ENCODE measurements around a stretch of chr15.

GRCh38 chr15:91455873-91457097 is 356.2 kb downstream of the SV2B start:
- RRBS, result no CpG with 5 or more reads among the region's 16 CpGs

DNA sequence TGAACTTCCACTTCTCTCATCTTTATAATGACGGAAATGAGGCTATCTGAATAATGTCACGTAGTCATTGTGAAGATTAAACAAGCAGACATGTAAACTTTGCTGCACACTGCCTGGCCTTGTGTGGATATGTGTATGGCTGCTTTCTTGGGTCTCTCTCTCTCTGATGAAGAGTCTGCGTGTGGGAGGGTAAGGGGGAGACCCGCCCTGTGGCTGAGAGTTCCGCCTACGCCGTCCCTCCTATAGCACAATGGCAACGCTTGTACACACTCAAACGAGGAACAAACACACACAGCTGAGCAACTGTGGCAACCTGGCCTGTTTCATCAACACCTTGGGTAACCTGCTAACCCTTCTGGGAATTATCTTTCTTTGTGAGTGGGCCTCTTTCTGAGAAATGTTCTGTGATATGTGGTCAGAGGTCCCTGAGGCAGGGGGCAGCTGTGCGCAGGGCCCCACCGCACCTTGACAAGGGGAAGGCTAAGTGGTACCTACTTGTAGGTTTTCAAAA is 369.9 kb downstream of the SV2B start:
- RRBS, result no CpG with 5 or more reads among the region's 11 CpGs

DNA sequence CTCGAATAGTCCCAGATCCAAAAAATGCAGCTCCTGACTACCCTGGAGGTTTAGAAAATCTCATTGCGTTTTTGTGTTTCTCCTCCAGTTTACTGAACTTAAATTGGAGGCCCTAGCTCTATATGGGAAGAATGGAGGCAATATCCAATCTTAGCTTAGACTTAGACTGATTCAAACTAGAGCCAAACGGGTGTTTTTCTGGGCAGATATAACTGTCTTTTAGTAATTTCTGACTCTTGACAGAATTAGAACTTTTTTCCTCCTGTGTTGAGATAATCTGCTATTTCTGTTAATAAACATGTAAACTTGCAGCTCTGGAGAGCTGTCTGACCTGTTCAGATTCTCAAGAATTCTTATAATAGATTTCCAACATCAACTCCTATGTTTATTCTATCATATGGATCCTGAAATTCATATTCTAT is 357.2 kb upstream of the SLCO3A1 start:
- RRBS, result no CpG with 5 or more reads among the region's 3 CpGs

GRCh38 chr15:91864498-91865251 is 11.2 kb downstream of the SLCO3A1 start:
- RRBS, result no CpG with 5 or more reads among the region's 10 CpGs

- RRBS, result no CpG with 5 or more reads among the region's 10 CpGs
Observed at GRCh38 chr15:91865458-91866066, 12.1 kb downstream of the SLCO3A1 start.

DNA sequence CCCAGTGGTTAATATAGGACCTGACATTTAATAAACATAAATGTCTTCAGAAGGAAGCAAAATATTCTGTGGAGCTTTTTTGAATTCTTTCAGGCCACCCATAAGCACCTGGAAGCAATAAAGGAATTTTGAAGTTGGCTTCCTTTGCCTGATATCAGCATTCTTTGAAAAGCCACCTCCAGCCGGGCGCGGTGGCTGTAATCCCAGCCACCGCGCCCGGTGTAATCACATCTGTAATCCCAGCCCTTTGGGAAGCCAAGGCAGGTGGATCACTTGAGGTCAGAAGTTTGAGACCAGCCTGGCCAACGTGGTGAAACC is 251.2 kb downstream of the SLCO3A1 start:
- RRBS, result no CpG with 5 or more reads among the region's 7 CpGs

DNA sequence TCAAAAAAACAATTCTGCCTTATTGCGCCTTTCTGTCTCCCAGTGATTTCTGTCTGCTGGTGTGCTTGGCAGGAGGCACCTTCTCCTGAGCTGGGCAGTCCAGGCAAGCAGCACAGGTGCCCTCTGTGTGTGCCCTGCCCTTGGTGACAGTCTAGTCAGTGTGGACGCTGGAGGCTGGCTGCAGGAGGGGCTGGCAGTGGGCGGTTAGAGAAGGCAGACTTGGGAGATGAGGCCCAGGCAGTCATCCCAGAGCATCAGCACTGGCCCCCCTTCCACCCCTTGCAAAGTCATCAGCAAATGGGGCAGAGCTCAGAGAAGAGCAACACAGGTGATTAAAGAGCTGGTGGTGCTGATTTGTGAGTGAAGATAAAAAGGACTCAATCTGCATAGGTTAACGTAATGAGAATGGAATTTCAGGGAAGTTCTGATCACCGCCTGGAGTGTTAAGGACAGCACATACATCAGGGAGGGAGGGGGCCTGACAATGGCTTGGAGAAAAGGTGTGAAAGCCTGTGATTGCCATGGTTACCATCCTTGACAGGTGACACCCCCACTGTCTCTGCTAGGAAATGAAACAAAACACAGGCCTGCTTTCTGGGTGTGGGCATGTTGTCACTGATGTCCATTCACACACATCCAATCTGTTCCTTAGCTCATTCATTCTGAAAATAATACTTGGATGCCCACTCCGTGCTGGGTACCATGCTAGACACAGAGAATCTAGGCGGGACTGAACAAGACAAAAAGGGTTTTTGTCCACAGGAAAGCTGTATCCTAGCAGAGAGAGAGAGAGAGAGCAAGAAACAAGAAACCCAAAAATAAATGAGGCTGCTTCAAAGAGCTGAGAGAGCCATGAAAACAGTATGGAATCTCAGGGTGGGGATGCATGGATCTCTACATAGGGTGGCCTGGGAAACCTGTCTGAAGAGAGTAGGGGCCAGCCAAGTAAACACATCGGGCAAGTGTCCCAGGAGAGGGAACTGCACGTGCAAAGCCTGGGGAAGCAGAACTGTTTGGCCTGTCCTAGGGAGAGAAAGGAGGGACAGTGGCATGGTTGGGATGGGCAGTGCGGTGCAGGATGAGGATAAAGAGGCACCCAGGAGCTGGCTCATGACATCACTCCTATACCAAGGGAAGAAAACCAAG is 269.4 kb upstream of the ST8SIA2 start:
- RRBS, result no CpG with 5 or more reads among the region's 10 CpGs

DNA sequence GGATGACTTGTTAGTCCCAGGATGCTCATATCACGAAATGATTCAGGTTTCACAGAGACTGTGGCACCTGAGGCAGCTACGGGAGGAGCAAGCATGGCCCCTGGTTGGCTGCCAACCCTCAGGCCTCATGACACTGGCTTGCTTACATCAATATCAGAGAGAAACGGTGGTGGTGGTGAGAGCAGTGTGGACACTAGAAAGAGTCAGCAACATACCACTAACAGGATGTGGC is 209.0 kb upstream of the ST8SIA2 start:
- RRBS, result no CpG with 5 or more reads among the region's 3 CpGs

- RRBS, result no CpG with 5 or more reads among the region's 6 CpGs
Observed at GRCh38 chr15:92521680-92522023, 128.0 kb downstream of the ST8SIA2 start.

- RRBS, result no CpG with 5 or more reads among the region's 8 CpGs
Observed at GRCh38 chr15:92630058-92630508, 25.5 kb downstream of the FAM174B start.

DNA sequence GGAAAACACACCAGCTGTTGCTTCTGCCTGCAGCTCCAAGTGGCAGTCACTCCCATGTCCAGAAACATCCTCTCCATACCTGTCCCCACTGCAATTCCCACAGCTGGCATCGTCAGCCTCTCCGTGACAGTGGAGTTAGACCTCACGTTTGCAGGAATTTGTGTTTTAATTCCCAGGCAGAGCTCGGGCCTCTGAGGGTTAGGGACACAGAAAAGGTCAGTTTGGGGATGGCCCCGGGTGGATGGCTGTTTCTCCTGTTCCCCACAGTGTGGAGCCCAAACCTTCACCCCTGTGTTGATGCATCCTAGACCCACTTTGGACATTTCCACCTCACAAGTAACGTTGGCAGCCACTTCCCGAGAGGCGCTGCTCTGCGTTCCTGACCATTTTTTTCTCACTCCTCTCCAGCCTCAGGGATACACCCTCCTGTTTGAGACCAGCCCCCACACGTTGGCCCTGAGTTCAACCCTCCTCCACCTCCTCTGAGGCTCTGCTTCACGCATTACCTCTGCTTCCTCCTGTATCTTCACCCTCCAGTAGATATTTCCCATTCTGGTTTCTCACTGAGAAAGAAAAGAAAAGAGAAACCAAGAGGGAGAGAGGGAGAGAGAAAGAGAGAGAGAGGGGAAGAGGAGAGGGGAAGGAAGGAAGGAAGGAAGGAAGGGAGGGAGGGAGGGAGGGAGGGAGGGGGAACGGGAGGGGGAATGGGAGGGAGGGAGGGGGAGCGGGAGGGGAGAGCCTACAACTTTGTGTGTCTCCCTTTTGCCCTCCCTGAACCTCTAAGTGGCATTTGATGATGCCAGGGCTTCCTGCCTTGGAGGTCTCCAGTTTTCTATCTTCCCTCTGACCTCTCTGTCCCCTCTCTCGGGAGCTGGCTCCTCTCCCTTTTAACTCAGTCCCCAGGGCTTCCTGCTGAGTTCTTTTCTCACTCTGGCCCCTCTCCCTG is 12.1 kb upstream of the FAM174B start:
- RRBS, result no CpG with 5 or more reads among the region's 14 CpGs

DNA sequence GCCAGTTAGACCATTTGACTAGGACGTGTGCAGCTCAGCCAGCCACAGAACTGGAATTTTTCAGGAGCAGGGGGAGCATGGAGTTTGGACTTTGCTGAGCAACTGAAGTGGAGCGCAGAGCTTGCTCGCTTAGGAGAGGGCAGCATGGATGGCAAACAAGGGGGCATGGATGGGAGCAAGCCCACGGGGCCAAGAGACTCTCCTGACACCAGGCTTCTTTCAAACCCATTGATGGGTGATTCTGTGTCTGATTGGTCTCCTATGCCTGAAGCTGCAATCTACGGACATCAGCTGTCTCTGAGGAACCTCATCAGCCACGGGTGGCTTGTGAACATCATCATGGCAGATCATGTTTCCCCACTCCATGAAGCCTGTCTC is 104.6 kb upstream of the CHD2 start:
- RRBS, result no CpG with 5 or more reads among the region's 6 CpGs

DNA sequence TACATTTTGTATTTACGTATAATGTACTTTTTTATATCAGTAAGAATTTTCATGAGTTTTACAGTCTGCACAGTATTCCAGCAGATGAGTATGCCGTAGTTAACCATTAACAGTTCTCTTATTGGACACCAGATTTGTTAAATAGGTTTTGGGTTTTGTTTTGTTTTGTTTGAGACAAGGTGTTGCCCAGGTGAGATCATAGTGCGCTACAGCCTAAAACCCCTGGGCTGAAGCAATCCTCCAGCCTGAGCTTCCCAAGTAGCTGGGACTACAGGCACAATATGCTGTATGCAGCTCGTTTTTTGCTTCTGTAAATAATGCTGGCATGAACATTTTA is 88.6 kb upstream of the CHD2 start:
- RRBS, result no CpG with 5 or more reads among the region's 4 CpGs

GRCh38 chr15:92819835-92820015 is 80.4 kb upstream of the CHD2 start:
- RRBS, result no CpG with 5 or more reads among the region's 2 CpGs

DNA sequence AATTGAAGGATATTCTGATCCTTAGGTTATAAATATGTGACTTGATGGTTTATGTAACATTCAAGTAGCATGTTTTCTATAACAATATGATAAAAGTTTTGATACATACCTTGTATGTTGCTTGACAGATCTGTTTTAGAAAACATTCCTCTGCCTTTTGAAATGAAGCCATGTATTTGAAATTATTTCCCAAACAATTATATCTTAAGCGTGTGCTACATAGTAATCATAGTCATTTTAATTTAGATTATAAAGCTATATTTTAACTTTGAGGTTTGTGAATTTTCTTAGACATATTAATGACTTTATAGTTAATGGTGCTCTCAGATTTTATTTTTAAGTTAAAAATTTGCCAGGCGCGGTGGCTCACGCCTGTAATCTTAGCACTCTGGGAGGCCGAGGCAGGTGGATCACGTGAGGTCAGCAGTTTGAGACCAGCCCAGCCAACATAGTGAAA is 11.3 kb upstream of the CHD2 start:
- RRBS, result no CpG with 5 or more reads among the region's 6 CpGs

DNA sequence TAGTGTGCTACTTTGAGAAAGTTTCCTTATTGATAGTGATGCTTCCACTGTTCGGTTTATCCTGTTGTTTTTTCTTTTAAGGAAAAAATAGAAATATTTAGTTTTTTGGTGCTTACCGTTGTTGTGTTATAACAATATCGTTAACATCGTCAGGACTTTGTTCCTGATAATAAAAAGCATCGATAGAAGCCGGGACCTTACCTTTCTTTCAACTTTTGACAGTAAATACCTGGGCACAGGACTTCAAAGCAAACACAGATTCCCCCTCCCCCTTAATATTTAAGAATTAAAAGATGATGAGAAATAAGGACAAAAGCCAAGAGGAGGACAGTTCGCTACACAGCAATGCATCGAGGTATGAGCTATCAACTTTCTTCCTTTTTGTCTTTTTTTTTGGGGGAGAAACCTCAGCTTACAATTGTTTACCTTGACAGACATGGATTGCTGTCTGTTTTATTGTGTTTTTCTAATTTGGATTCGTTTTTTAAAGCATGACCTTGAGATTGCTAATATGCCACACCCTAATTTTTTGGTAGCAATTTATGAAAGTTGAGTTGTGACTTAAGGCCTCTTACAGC is 910 bp downstream of the CHD2 start:
- RRBS, result no CpG with 5 or more reads among the region's 9 CpGs

DNA sequence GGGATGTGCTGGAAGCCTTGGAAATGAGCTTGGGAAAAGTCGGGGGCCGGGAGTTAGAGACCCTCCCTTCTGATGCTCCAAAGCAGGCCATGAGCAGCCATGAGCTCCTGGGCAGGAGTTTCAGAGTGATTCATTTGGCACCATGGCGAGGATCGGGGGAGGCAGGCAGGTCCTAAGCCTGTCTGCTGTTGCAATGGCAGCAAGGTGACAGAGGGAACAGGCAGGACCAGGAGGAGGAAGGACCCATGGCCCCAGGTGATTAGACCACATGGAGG is 21.4 kb downstream of the RGMA start:
- RRBS, result no CpG with 5 or more reads among the region's 4 CpGs

- RRBS, result no CpG with 5 or more reads among the region's 30 CpGs
Observed at GRCh38 chr15:93070864-93071967, 17.8 kb downstream of the RGMA start.

DNA sequence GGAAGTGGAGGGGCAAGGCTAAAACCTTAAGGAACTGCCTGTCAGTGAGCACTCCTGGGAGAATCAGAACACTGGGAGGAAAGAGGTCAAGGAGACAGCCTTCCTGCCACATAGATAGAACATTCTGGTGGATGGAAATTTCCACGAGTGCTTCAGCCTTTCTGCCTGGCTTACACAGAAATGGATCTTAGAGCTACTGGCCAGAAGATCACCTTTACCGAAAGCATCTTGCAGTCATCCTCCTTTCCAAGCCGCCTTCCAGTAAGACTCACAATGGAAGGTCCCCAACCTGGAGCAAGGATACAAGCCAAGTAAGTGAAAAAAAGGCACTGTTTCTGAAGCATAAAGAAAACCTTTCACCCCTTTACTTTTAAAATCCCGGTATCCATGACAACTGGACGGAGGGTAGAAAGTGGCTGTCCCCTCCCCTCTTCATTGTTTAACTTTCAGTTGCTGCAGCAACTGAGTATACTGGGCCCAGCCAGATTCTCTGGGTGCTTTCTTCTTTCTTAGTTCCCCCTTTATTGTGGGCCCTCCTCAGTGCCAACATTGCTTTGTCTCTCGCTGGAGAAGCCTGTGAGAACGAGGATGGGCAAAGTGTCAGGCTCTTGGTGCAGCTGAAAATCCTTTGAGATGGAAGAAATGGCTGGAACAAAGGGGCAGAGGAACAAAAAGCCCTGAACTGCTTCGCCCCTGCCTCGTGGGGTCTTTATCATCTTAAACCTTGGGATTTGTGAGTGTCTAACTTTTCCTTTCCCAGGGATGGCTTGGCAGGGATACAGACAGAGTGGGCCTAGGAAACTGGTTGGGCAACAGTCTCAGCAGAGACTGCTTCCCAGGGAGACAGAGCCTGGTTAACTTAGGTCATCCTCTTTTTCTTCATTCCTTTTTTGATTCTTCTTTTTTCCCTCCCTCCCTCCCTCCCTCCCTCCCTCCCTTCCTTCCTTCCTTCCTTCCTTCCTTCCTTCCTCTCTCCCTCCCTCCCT is 223.9 kb upstream of the RGMA start:
- RRBS, result no CpG with 5 or more reads among the region's 9 CpGs

GRCh38 chr15:93321752-93322408 is 232.9 kb upstream of the RGMA start:
- RRBS, result 61% methylated on average over 3 of the region's 15 CpGs

Data from HCT116 (cell line).